Thyroid gland (tissue), 7 donors: ENCODE measurements around the genes TNIP1 and ANXA6.

DNA sequence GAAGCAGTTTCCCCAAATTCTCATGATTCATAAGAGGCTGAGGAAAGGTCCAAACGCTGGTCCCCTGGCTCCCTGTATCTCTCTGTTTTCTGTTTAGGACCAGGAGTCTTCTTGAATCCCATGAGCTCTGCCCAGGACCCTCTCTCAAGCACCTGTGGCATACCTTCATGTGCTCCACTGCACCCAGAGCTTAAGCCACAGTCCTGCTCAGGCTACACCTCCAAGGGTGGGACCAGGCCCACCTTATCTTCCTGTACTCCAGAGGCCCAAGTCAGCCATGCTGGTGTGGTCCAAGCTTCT, 26.1 kb downstream of the TCOF1 start:
- PRO-cap, 2 experiments, result no peak in any of the 2 experiments
- RAMPAGE, long total RNA, 5 experiments, result no peak in any of the 5 experiments

GRCh38 chr5:150387242-150387627, 25.5 kb downstream of the CD74 start:
- PRO-cap, 2 experiments, result no peak in any of the 2 experiments
- RAMPAGE, long total RNA, 5 experiments, result no peak in any of the 5 experiments

DNA sequence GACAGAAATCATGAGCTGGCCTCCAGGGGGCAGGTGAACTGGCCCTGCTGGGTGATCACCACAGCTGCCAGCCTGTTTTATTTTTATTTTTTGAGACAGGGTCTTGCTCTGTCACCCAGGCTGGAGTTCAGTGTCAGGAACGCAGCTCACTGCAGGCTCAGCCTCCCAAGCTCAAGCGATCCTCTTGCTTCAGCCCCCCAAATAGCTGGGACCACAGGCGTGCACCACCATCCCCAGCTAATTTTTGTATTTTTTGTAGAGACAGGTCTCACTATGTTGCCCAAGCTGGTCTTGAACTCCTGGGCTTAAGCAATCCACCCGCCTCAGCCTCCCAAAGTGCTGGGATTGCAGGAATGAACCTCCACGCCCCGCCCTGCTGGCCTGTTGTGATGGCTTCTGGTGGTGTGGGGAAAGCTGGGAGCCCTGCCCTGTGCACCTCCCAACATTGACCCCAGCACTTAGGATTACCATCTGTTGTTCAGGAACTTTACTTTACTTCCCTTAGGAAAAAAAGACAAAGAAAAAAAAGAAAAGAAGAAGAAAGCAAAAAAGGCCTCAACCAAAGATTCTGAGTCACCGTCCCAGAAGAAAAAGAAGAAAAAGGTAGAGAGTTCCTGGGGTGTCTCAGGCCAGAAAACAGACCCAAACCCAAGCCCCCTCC, 14.7 kb downstream of the CD74 start:
- PRO-cap, 2 experiments, result no peak in any of the 2 experiments
- RAMPAGE, long total RNA, 5 experiments, result no peak in any of the 5 experiments

DNA sequence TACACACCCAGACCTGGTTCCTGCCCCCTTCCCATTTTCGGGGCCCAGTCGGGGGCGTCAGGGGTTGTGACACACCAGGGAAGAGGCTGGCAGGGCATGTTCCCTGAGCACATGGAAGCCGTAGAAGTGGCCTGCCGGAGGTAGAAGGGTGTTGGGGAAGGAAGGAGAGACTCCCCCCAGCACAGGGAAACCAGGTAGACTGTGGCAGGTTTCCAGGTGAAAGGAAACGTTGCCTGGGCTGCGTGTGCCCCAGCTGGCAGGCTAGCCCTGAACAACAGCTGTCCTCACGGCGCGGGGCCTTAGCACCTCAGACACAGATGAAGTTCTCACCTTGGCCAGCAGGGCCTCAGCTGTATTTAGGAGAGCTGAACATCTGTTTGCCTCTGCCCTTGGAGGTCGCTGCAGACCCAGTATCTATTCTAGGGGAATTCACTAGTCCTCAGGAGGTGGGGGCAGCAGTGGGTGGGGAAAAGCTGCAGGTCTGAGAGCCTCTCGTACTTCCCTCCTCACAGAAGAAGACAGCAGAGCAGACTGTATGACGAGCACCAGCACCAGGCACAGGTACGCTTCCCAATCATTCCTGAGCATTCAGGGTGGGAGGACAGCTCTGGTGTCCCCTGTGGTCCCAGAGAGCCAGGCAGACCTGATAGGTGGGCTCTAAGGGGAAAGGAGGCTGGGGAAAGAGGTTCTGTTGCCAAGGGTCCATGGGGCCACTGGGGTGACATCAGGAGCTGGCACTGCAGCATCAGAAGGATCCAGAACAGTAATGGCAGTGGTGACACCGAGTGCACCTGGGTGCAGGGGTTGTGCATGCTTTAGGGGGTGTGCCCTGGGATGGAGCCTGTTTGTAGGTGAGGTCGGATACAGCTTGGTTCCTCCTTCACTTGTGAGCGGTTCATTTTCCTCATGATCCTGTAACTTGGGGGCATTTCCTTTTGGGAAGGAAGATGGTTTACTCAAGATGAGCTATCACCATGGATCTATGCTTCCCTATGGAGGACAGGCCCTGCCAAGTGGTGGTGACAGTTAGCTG, 13.9 kb downstream of the CD74 start:
- PRO-cap, 2 experiments, result no peak in any of the 2 experiments
- RAMPAGE, long total RNA, 5 experiments, result no peak in any of the 5 experiments

GRCh38 chr5:150399543-150400465, 12.9 kb downstream of the CD74 start:
- PRO-cap, 2 experiments, result no peak in any of the 2 experiments
- RAMPAGE, long total RNA, 5 experiments, result no peak in any of the 5 experiments

GRCh38 chr5:150476689-150477125, 27.2 kb upstream of the RPS14 start:
- PRO-cap, 2 experiments, result no peak in any of the 2 experiments
- RAMPAGE, long total RNA, 5 experiments, result no peak in any of the 5 experiments

GRCh38 chr5:150526414-150526987, 18.6 kb downstream of the NDST1 start:
- PRO-cap, 2 experiments, result no peak in any of the 2 experiments
- RAMPAGE, long total RNA, 5 experiments, result no peak in any of the 5 experiments

DNA sequence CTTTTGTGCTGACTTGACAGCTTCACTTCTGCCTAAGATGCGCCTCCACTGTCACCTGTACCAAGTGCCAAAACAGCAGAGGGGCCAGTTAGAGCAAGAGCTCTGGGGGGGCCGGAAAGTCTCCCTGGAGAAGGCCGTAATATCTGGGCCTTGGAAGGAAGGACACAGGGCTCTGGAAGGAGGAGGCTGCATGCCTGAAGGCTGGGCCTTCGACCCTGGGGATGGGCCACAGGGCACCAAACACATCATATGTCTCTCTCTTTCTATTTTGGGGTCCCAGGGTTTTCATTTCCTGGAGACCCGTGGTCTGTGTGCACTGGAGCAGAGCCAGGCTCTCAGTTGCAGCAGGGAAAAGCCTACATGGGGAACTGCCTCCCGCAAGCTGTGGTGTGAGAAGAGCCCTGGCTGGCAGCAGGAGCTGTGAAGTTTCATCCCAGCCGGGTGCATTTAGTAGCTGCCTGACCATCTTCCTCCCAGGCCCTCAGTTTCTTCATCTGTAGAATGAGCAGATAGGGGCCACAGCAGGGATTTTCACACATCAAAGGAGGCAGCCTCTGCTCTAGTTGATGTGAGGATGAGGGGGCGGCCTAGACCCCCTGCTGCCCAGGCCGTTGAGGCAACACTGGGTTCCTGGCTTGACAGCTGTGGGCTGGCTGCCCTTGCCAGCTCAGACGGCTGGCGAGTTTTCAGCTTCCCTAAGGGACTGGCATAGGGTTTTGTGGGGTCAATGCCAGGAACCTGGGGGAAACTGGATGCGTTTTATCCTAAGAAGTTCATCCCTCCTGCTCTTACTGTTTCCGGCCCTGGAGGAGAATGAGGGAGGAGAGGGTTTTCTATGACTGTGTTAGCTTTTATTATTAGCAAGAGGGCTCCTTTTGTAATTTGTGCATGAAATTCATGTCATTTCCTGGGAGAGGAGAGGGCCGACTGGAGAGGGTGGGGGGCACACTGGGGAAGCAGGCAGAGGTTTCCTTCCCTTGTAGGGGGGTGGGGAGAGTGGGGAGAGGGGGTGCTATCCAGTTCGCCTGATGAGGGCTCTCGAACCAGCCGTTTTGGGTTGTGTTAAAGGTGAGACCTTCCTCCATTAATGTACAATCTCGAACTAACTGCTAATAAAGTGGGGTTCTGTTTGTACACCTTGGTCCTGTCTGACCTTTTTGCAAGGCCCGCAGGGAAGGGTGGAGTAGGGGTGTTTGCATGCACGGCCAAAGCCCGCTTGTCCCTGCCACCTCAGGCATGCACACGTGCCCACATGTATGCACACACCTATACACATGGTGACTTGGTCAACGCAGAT, 49.6 kb downstream of the NDST1 start:
- PRO-cap, 2 experiments, result no peak in any of the 2 experiments
- RAMPAGE, long total RNA, 5 experiments, result no peak in any of the 5 experiments

GRCh38 chr5:150593475-150594323, 46.8 kb upstream of the SYNPO start:
- PRO-cap, 2 experiments, result no peak in any of the 2 experiments
- RAMPAGE, long total RNA, 5 experiments, result no peak in any of the 5 experiments

DNA sequence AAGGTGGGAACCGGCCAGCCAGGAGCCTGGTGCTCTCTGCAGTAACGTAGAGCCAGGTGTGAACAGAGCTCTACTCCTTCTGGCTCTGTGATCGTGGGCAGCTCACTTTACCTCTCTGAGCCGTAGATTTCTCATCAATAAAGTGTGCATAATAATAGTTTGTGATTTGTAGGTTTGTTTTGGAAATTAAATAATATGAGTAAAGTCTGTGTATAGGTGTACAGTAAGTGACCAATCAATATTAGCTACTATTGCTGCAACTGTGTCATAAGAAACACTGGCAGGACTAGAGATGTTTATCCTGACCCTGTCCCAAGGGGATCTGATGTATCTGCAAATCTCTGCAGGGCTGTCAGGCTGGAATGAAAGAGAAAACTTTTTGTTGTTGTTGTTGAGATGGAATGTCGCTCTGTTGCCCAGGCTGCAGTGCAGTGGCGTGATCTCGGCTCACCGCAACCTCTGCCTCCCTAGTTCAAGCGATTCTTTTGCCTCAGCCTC, 2.7 kb downstream of the SYNPO start:
- PRO-cap, 2 experiments, result no peak in any of the 2 experiments
- RAMPAGE, long total RNA, 5 experiments, result no peak in any of the 5 experiments

- PRO-cap, 2 experiments, result no peak in any of the 2 experiments
- RAMPAGE, long total RNA, 5 experiments, result no peak in any of the 5 experiments
Observed at GRCh38 chr5:150652009-150652339, 9.1 kb upstream of the MYOZ3 start.

- PRO-cap, 2 experiments, result no peak in any of the 2 experiments
- RAMPAGE, long total RNA, 5 experiments, result no peak in any of the 5 experiments
Observed at GRCh38 chr5:150860359-150860932, 14.1 kb downstream of the IRGM start.

GRCh38 chr5:151023254-151024082, 3.1 kb downstream of the GPX3 start:
- PRO-cap, 2 experiments, result peak in 1 of 2 experiments; most common plus-strand start chr5:151023615 (in 1); most common minus-strand start chr5:151023358 (in 1)
- RAMPAGE, long total RNA, 5 experiments, result no peak in any of the 5 experiments

- PRO-cap, 2 experiments, result no peak in any of the 2 experiments
- RAMPAGE, long total RNA, 5 experiments, result start-site peak on the plus strand in 1 of 5 experiments, at chr5:151027928-151028355 at its widest, 2,292 reads per replicate
Observed at GRCh38 chr5:151027847-151028280, 7.5 kb downstream of the GPX3 start.

DNA sequence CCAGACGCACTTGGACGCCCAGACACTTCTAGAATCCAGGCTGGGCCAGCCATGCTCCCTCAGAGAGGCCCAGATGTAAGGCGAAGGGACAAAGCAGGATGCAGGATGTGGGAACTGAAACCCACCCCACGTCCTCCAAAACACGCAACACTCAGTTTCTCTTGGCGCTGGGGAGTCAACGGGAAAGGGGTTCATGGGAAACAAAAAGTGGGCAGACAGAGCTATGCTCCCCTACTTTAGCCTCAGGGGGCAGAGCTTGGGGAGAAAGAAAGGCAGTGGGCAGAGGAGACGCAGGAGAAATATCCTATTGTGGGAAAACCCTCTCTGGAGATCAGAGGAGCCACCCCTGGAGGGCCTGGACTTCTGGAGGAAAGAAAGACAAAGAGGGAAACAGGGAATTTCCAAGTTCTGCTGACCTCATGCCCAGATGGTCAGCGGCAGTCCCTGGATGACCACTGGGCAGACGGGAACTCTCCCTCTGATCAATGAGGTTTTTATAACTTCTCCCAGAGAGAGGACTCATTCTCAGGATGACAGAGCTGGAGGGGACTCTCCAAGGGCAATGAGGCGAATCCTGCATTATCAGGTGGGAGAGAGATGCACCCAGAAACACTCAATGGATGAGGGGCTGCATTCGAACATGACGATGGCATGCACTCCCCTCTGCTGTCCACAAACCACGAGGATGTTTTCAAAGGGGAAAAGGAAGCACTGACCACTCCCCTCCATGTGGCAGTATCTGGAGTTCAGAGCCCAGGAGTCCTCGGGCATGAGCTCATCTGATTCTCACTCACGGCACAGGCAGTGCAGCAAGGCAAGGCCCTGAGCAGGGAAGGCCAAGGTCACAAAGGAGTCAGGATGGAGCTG, 12.8 kb downstream of the TNIP1 start:
- PRO-cap, 2 experiments, result no peak in any of the 2 experiments
- RAMPAGE, long total RNA, 5 experiments, result no peak in any of the 5 experiments

- PRO-cap, 2 experiments, result peak in 2 of 2 experiments; most common plus-strand start chr5:151080564 (in 2); most common minus-strand start chr5:151080642 (in 2)
- RAMPAGE, long total RNA, 5 experiments, result start-site peak on the plus strand in 3 of 5 experiments, at chr5:151081131-151081210 at its widest, 17 to 39 reads per replicate; start-site peak on the minus strand in 4 of 5 experiments, at chr5:151080951-151081078 at its widest, 692 to 3,275 reads per replicate
Observed at GRCh38 chr5:151080408-151081725, at the start of gene TNIP1. TSS of gene TNIP1 (minus strand) at chr5:151081034.

GRCh38 chr5:151096044-151096763, 15.4 kb upstream of the TNIP1 start:
- PRO-cap, 2 experiments, result no peak in any of the 2 experiments
- RAMPAGE, long total RNA, 5 experiments, result no peak in any of the 5 experiments

GRCh38 chr5:151106830-151107638, 26.2 kb upstream of the TNIP1 start:
- PRO-cap, 2 experiments, result no peak in any of the 2 experiments
- RAMPAGE, long total RNA, 5 experiments, result no peak in any of the 5 experiments

GRCh38 chr5:151157409-151158050, at the start of gene ANXA6:
TSS of gene ANXA6 (minus strand) at chr5:151157779.
- PRO-cap, 2 experiments, result peak in 2 of 2 experiments; most common plus-strand start chr5:151157917 (in 2); most common minus-strand start chr5:151157529 (in 2)
- RAMPAGE, long total RNA, 5 experiments, result start-site peak on the minus strand in 5 of 5 experiments, at chr5:151157704-151157828 at its widest, 75 to 3,951 reads per replicate

DNA sequence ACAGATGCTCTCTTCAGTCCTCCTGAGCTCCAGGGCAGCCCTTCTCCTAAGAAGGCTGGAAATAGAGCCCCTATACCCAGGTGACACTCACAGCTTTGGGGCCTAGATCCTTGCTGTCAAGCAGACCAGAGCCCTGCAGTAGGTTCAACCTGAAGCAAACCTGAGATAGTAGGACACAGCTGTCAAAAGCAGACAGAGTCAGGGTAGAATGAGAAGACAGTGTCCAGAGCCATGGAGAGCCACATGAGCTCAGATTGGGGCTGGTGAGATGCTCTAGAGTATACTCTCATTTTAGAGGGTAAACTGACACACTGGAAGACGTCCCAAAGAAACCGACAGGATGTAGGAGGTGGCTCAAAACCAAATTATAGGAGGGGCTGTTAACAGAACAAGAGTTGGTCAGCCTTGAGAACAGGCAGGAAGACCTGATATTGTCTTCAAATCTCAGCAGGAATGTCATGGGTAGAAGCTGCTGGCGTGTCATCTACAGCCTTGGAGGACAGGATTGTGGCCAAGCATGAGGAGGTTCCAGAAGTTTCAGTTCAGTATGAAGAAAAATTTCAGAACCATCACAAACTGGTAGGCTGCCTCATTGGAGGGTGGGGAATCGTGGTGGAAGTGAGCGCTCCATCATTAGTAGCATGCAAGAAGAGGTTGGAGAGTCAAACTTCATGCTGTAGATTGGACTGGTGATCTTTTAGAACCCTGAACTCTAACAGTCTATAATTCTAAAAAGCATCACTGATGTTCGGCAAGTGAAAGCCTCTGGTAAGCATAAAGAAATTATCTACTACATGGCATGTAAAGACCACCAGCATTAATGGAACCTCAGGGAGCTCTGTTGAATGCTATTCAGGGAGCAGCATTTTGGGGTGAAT, 11.3 kb downstream of the CCDC69 start:
- PRO-cap, 2 experiments, result no peak in any of the 2 experiments
- RAMPAGE, long total RNA, 5 experiments, result no peak in any of the 5 experiments